Gastroesophageal sphincter (tissue), 4 donors: ENCODE results near the genes IER5, TEDDM1 and RNASEL.

DNA sequence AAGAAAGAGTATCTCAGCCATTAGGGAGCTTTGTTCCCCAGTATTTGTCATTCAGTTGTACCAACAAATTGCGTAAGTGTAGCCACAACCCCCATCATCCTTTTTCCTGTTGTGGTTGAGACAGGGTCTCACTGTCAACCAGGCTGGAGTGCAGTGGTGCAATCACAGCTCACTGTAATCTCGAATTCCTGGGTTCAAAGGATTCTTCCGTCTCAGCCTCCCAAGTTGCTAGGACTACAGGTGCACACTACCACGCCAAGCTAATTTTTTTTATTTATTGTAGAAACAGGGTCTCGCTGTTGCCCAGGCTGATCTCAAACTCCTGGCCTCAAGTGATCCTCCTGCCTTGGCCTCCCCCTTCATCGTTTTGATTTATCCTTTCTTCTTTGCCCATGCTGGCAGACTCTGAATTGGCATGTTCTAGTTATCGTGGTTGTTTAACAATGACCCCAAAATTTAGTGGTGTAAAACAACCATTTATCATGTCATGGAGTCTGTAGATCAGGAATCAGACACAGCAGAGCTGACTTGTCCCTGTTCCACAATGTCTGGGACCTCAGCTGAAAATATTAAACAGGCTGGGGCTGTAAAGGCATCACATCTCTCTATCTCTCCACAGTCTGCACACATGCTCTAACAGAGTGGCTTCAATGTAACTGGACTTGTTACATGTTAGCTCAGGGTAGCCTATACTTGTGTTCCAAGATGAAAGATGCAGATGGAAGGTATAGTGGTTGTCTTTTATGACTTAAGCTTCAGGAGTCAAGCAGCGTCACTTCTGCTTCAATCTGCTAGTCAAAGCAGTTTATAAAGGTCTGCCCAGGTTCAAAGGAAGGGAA lies 9.2 kb downstream of the STX6 start:
- PRO-cap = no peak
- RAMPAGE, long total RNA, 4 experiments = no peak in any of the 4 experiments

- PRO-cap = bidirectional peak, plus-strand start at chr1:181022130, minus-strand start at chr1:181022034
- RAMPAGE, long total RNA, 4 experiments = no peak in any of the 4 experiments
Observed at GRCh38 chr1:181021723-181022634, 691 bp downstream of the STX6 start.

DNA sequence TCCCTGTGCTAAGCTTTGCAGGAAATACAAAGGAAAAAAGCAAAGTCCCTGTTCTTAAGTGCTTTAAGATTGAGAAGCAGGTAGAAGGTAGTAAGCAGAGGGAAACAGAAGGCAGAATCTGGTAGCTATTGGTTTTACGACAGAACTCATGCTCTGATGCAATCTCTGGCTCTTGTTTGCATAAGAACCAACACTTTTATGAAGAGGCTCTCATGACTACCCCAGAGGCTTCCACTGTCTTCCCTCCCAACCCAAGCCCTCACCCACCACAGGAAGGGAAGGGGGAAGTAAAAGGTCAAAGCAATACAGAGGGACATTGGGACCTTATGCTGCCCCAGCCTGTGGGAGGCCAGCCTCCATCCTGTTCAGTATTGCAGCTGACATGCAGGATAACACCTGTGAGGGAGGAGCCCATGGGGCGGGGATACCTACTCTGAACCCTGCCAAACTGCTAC lies 9.2 kb downstream of the MR1 start:
- PRO-cap = no peak
- RAMPAGE, long total RNA, 4 experiments = no peak in any of the 4 experiments

GRCh38 chr1:181088583-181089002 lies at the start of gene IER5:
TSS of gene IER5 (plus strand) at chr1:181088700.
- PRO-cap = bidirectional peak, plus-strand start at chr1:181088700, minus-strand start at chr1:181088547
- RAMPAGE, long total RNA, 4 experiments = start-site peak on the plus strand in 2 of 4 experiments, at chr1:181088698-181088778 at its widest, 17 to 19 reads per replicate

GRCh38 chr1:181089404-181090317 lies 1.2 kb downstream of the IER5 start:
- PRO-cap = bidirectional peak, plus-strand start at chr1:181089640, minus-strand start at chr1:181089506; bidirectional peak, plus-strand start at chr1:181089972, minus-strand start at chr1:181089824; bidirectional peak, plus-strand start at chr1:181090223, minus-strand start at chr1:181090253
- RAMPAGE, long total RNA, 4 experiments = no peak in any of the 4 experiments

GRCh38 chr1:181099069-181100149 lies 10.9 kb downstream of the IER5 start:
- PRO-cap = no peak
- RAMPAGE, long total RNA, 4 experiments = no peak in any of the 4 experiments

DNA sequence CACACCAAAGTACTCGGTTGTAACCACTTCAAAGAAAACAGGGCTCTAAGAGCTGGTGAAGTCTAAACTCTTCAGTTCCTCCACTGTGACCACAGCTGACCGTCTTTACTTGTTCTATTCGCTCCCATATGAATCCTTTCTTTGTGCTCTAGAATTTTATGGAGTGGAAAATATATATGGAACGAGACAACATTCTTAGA lies 15.6 kb downstream of the IER5 start:
- PRO-cap = no peak
- RAMPAGE, long total RNA, 4 experiments = no peak in any of the 4 experiments

GRCh38 chr1:181105504-181105677 lies 16.9 kb downstream of the IER5 start:
- PRO-cap = bidirectional peak, plus-strand start at chr1:181105625, minus-strand start at chr1:181105215
- RAMPAGE, long total RNA, 4 experiments = no peak in any of the 4 experiments

DNA sequence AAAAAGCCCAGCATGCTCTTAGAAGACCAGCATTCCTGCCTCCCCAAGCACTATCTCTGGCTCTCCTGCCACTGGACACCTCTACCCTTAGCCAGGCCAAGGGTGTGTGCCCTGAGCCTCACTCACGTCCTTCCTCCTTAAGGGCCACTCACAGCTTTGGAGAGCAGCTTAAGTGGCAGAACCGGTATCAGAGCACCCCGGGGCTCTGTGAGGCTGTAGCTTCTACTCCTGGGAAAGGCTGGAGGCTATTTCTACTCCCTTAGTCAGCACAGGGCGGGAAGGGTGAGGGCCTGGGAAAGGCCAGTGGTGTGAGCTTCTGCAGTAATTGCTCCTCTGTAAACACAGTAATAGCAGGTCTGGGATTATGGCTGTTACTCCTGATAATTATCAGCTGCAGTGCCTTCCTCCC lies 29.1 kb downstream of the IER5 start:
- PRO-cap = no peak
- RAMPAGE, long total RNA, 4 experiments = no peak in any of the 4 experiments

GRCh38 chr1:181129666-181130299 lies 41.3 kb downstream of the IER5 start:
- PRO-cap = no peak
- RAMPAGE, long total RNA, 4 experiments = no peak in any of the 4 experiments

- PRO-cap = no peak
- RAMPAGE, long total RNA, 4 experiments = no peak in any of the 4 experiments
Observed at GRCh38 chr1:181149352-181150094, 61.0 kb downstream of the IER5 start.

DNA sequence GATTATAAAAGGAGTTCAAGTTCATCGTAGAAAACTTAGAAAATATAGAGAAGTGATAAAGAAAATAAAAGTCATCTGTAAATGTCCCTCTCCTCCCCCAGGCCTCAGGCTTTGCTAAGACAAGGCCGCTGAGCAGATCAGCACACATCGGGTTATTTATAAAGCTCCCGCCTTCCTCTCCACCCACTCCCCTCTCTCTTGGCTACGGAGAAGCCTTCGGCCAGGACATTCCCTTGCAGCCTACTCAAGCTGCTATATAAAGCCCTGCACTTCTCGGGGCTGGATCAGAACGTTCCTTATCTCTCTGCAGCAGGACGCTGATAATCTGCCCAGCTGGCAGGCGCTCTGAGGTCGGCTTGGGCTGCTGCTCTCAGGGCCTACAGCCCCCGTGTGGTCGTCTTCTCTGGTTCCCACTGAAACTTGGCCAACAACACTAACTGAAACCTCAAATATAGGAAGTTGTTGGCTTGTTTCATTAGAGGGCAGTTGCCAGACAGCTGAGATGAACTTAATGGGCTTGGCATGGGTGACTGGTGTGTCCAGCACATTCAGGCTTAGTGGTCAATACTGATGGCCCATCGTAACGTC lies 64.4 kb downstream of the IER5 start:
- PRO-cap = bidirectional peak, plus-strand start at position 284 of the sequence, minus-strand start at position 154 of the sequence
- RAMPAGE, long total RNA, 4 experiments = no peak in any of the 4 experiments

DNA sequence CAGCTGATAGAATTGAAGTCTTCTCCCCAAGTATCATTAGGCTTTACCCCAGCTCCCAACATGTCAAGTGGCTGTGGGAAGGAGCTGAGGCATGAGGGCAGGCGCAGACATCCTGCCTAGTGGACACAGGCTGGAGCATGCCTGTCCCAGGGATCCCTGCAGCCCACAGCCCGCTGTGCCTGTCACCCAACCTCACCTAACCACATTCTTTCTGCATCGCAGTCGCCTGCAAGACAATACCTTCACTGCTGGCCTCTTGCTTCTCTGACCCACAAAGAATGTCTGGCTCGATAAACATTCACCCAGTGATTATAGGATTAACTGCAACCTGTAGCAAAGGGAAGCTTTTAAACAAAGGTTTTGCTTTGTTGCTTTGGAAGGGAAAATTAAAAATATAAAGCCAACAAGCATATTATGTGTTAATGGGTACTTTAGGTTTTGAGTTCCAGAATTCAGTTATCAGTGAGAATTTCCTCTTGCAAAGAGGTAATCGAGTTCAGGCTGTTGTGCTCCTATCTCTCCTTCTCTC lies 39.9 kb upstream of the ZNF648 start:
- PRO-cap = no peak
- RAMPAGE, long total RNA, 4 experiments = no peak in any of the 4 experiments

- PRO-cap = unidirectional peak, minus-strand start at chr1:182114316
- RAMPAGE, long total RNA, 4 experiments = no peak in any of the 4 experiments
Observed at GRCh38 chr1:182114097-182114720, 52.7 kb upstream of the ZNF648 start.

DNA sequence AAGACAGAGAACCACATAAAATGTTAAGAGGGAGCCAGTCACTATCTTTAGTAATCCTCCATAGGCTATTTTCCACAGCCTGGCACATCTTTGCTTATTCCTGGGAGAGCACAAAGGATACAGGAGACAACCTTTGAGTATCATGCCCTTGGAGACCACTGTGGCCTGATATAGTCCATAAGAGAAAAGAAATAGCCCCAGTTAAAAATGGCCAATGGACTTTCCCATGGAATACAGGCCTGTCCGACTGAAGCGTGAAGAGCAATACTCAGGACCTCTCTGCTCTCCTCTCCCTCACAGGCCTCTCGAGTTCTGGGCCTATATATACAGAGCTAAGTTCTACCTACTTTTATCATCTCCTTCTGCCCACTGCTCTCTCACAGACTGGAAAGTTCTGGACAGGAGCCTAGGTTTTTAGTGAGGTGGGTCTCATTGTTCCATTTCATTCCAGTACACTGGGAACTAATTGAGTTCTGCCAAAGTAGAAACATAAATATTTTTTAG lies at the start of gene TEDDM1:
Gene TEDDM1 (minus strand): TSS at position 326 of the 504 bp plus-strand sequence.
- PRO-cap = no peak
- RAMPAGE, long total RNA, 4 experiments = no peak in any of the 4 experiments

GRCh38 chr1:182588590-182589741 lies at the start of gene RNASEL:
TSS of gene RNASEL (minus strand) at chr1:182589256.
- PRO-cap = unidirectional peak, plus-strand start at chr1:182588853; bidirectional peak, plus-strand start at chr1:182588913, minus-strand start at chr1:182588865; bidirectional peak, plus-strand start at chr1:182589288, minus-strand start at chr1:182589259
- RAMPAGE, long total RNA, 4 experiments = start-site peak on the minus strand in 2 of 4 experiments, at chr1:182589247-182589258 at its widest, 70 to 214 reads per replicate

GRCh38 chr1:182608737-182609396 lies 4.7 kb upstream of the RGS16 start:
- PRO-cap = unidirectional peak, plus-strand start at chr1:182609108
- RAMPAGE, long total RNA, 4 experiments = no peak in any of the 4 experiments

DNA sequence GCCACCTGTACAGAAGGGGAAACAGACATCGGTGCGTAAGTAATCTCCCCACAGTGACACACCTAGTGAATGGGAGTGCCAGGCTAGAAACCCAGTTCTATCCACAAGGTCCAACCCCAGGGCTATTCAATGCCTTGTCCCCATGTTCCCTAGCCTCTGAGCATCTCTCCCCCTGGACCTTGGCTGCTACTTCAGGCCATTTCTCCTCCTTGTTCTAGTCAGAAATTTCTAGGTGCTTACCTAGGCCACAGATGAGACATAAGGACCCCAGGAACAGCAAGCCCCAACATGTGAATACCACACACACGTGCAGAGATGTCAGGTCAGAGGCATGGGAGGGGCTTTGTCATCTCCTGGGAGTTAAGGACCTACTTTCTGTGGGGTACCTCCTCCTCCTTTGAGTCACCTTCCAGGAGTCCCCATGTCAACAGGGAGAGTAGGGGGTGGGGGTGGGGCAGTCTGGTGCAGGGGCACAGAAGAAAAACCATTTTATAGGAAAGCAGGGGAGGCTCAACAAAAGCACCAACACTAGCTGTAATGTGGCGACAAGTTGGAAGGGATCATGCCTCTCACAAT lies 7.1 kb upstream of the RGS16 start:
- PRO-cap = no peak
- RAMPAGE, long total RNA, 4 experiments = no peak in any of the 4 experiments

DNA sequence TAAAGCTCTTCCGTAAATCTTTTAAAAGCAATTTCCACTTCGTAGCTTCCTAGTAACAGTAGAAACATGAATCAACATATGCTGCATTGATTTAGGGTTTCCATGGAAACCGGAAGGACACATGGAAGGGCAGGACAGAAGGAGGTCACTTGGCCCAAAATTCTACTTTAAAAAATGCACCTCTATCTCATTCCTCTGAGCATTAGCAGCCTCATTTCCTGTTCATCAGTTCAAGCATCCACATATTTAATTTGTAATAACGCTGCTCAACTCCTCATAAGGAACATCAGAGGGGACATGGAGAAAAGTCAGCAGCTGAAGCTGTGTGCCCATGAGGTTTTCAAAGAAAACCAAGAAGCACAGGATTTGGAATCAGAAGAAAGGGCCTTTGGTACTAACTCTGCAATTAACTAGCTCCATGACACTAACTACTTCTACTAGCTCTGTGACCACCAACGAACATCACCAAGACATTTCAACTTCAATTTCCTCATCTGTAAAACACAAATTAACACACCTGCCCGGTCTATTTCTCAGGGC lies 7.9 kb downstream of the RGS8 start:
- PRO-cap = no peak
- RAMPAGE, long total RNA, 4 experiments = no peak in any of the 4 experiments

DNA sequence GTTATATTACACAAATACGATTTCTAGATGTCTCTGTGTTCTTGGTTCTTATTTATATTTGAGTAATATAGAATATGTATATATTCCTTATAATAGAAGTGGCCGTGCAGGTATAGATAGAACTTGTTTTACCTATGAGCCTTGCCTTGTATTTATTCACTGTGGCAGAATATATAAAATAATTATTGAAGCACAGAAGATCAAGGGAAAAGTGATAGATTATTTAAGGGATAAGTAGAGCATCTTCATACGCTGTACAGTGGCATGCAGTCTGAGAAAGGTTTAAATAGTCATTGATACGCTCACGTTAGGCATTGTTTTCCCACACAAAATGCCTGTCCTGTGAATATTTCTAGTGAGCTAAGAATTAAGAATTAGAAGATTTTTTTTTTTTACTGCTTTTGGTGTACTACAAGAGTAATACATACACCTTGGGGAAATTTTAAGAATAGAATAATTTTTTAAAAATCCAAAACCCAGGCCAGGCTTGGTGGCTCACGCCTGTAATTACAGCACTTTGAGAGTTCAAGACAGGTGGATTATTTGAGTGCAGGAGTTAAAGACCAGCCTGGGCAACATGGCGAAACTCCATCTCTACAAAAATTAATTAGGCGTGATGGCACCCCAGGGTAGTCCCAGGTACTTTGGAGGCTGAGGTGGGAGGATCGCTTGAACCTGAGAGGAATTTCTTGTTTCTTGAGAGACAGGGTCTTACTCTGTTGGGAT lies 24.4 kb downstream of the DHX9 start:
- PRO-cap = no peak
- RAMPAGE, long total RNA, 4 experiments = no peak in any of the 4 experiments